Brain (tissue), 1 donor: ENCODE data around the genes HECTD3 and PIK3R3.

DNA sequence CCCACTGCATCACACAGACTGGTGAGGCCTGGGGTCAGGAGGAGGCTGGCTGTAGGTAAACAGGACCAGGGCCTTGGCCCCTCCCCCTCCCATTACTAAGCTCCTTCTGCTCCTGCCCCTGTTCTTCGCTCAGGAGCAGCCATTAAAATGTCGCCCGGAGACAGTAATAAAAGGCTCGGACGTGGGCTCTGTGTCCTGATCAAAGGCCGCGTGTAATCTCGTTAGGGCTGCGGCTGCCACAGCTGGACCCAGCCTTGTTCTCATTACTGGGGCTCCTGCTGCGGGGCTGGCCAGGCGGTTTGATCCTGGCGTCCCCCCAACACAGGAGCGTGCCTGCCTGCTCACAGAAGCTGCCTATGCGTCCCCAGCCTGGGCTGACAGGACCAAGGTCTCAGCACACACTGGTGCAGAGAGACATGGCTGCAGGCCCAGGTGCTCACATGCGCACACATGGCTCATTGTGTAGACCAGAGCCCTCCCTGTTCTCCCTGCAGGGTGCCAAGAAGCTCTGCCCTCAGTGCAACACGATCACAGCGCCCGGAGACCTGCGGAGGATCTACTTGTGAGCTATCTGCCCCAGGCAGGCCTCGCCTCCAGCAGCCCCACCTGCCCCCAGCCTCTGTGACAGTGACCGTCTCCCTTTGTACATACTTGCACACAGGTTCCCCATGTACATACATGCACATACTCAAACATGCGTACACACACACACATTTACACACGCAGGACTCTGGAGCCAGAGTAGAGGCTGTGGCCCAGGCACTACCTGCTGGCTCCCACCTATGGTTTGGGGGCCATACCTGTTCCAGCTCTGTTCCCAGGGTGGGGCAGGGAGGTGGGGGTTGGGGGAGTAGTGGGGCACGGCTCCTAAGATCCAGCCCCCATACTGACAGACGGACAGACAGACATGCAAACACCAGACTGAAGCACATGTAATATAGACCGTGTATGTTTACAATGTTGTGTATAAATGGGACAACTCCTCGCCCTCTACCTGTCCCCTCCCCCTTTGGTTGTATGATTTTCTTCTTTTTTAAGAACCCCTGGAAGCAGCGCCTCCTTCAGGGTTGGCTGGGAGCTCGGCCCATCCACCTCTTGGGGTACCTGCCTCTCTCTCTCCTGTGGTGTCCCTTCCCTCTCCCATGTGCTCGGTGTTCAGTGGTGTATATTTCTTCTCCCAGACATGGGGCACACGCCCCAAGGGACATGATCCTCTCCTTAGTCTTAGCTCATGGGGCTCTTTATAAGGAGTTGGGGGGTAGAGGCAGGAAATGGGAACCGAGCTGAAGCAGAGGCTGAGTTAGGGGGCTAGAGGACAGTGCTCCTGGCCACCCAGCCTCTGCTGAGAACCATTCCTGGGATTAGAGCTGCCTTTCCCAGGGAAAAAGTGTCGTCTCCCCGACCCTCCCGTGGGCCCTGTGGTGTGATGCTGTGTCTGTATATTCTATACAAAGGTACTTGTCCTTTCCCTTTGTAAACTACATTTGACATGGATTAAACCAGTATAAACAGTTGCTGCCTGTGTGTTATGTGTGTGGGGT is 23.5 kb downstream of the TMEM53 start:
- RRBS, result no CpG with 5 or more reads among the region's 35 CpGs

DNA sequence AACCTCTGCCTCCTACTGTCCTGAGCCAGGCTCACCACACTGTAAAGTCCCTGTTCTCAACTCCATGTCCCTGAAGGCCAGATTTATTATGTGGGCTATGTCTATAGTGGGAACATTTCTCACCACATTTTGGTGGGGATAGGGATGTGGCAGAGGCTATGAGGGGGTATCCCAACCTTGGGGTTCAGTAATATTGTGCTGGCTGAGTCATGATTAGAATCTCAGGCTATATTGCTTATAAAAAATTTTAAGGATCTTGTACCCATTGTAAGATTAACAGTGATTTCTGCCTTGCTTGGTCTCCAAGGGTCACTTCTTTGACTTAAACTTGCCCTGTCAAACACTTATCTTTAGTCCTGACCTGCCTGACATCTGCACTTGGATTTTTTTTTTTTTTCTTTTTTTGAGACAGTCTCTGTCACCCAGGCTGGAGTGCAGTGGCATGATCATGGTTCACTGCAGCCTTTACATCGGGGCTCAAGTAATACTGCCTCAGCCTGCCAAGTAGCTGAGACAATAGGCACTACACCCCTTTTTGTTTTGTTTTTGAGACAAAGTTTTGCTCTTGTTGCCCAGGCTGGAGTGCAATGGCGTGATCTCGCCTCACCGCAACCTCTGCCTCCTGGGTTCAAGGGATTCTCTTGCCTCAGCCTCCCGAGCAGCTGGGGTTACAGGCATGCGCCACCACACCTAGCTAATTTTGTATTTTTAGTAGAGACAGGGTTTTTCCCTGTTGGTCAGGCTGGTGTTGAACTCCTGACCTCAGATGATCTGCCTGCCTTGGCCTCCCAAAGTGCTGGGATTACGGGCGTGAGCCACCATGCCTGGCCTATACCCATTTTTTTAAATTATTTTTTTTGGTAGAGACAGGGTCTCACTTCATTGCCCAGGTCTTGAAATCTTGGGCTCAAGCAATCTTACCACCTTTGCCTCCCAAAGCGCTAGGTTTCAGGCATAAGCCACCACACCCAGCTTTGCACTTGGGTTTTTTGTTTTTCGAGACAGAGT is 3.8 kb downstream of the RPS8 start:
- RRBS, result no CpG with 5 or more reads among the region's 10 CpGs

GRCh38 chr1:44803434-44804366 is 3.5 kb downstream of the DYNLT4 start:
- RRBS, result 100% methylated on average over 4 of the region's 15 CpGs

GRCh38 chr1:44806329-44806726 is 823 bp downstream of the DYNLT4 start:
- RRBS, result 87% methylated on average over 14 of the region's 29 CpGs

DNA sequence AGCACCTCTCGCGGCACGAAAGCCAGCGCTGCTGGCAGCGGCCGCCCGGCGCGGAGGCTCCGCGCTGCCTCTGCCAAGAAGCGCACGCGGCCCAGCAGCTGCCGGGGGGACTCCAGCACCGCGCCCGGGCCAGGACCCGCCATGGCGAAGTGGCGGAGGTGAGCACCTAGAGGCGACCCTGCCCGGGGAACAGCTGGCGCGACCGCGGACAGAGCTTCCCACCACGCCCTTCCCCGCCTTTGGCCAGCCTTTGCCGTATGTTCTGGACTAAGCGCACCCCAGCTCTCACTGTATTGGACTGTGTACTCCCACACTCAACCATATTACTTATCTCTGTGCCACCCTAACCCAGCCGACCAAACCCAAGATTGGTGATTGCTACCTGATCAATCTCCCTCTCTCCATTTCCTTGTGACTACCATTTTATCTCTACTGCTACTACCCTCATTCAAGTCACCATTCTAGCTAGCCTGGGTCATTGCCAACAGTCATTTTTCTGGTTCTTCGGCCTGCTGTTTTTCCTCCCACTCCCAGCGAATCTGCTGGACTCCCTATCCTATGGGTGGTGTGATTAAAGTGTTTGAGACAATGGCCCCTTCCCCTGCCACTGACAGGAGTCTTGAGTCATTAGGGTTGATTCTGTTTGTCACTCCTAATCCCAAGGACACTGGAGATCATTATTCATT is at the start of gene HECTD3:
TSS of gene HECTD3 (minus strand) at position 210 of the 686 bp plus-strand sequence.
- RRBS, result 1% methylated on average over 19 of the region's 34 CpGs

DNA sequence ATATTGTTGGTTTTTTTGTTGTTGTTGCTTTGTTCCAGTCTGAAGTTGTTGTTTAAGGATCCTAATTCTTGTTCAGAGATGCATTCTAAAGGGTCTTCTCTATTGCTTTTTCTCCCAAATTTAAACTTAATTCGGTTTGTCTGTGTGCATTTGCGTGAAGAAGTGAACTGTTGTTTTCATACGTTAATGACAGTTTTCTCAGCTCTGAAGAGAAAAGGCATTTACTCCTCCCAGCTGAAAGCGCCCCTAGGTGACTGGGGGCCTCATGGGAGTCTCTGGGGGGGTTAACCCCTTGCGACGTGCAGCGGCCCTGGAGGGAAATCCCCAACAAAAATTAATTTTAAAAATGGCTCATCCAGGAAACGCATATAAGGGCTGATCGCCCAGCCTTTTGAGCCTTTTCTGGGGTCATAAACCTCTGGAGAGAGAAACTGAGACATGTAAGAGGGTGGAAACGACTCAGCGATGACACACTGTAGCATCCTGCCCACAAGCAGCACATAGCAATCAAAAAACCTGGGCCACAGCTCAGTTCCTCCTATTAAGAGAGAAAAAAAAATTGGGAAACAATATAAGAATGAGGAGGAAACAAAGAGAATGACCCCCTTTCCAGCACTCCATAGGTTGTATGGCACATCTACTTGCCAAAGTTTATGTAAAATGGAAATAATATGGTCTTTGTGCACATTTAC is 20.4 kb upstream of the HPDL start:
- RRBS, result no CpG with 5 or more reads among the region's 11 CpGs

DNA sequence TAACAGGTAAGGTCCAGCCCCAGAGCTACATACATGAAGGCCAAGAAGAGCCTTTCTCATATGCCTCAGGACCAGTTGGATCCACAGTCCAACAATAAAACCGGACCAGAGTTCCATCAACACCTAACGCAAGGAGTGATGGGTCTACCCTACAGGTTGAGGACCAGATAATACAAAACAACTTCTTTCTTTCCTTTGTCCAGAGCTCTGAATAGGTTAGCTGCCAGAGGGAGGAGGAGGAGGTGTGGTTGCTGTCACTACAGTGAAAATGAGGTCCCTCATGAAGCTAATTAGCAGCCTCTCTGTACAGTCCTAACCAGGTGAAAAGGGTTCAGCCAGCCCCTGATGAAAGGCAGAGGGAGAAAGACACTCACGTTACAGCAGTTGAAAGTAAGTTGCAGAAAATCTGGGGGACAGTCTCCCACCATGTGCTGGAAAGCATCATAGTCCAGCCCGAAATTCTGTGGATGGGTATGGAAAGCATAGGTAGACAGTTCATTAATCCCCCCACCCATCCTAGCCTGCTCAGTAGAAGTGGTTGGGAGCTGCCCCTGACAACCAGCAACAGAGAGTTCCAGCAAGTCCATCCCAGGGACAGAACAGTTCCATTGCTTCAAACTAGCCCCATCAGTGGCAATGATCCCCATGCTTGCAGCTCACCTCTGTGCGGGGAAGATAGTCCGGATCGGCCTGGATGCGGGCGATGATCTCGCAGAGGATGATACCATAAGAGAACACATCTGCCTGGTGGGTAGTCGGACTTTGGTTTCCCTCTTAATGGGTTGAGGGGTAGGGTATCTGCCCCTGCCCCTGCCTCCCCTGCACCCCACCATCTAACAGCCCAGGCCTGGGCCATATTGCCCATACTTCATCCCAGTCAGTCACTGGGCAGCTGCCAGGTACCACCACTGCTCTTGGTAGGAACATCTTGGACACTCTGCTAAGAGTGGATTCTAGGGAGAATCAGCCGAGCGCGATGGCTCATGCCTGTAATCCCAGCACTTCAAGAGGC is 6.7 kb downstream of the TOE1 start:
- RRBS, result no CpG with 5 or more reads among the region's 14 CpGs

- RRBS, result no CpG with 5 or more reads among the region's 2 CpGs
Observed at GRCh38 chr1:45348725-45349205, 8.8 kb downstream of the TOE1 start.

GRCh38 chr1:45361040-45361487 is 21.1 kb downstream of the TOE1 start:
- RRBS, result no CpG with 5 or more reads among the region's 6 CpGs

GRCh38 chr1:45543770-45544241 is 6.8 kb upstream of the AKR1A1 start:
- RRBS, result no CpG with 5 or more reads among the region's 7 CpGs

GRCh38 chr1:45612316-45613408 is 11.2 kb downstream of the CCDC17 start:
- RRBS, result no CpG with 5 or more reads among the region's 9 CpGs

- RRBS, result no CpG with 5 or more reads among the region's 3 CpGs
Observed at GRCh38 chr1:45638125-45638804, 14.4 kb upstream of the CCDC17 start.

DNA sequence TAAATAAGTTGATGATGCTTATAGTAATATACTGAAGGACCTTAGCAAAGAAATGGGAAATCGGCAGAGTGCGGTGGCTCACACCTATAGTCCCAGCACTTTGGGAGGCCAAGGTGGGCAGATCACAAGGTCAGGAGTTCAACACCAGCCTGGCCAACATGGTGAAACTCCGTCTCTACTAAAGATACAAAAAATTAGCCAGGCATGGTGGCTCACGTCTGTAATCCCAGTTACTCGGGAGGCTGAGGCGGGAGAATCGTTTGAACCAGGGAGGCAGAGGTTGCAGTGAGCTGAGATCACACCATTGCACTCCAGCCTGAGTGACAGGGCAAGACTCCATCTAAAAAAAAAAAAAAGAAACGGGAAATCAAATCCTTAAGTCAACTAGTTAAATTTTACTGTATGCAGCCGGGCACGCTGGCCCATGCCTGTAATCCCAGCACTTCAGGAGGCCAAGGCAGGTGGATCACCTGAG is 9.7 kb downstream of the TMEM69 start:
- RRBS, result no CpG with 5 or more reads among the region's 10 CpGs

GRCh38 chr1:45954392-45954945 is 151.1 kb downstream of the MAST2 start:
- RRBS, result no CpG with 5 or more reads among the region's 6 CpGs

DNA sequence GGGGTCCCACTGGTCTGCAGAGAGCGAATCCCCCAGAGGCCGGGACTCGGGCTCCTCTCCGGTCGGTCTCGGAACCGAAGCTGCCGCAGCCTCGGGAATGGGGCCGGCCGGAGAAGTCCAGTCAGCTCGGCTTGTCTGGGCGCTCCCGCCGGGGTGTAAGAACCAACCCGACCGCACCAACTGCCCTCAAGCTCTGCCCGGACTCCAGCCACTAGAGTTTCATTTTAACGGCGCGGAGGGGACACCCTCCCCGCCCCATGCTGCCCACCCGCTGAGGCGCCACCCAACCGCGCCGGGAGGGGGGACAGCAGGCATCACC is at the start of gene PIK3R3:
TSS of gene PIK3R3 (minus strand) at position 199 of the 319 bp plus-strand sequence.
- RRBS, result 3% methylated on average over 24 of the region's 27 CpGs

- RRBS, result 2% methylated on average over 22 of the region's 58 CpGs
Observed at GRCh38 chr1:46132750-46133541, 517 bp upstream of the PIK3R3 start.

GRCh38 chr1:46134719-46135401 is 2.4 kb upstream of the PIK3R3 start:
- RRBS, result no CpG with 5 or more reads among the region's 2 CpGs

DNA sequence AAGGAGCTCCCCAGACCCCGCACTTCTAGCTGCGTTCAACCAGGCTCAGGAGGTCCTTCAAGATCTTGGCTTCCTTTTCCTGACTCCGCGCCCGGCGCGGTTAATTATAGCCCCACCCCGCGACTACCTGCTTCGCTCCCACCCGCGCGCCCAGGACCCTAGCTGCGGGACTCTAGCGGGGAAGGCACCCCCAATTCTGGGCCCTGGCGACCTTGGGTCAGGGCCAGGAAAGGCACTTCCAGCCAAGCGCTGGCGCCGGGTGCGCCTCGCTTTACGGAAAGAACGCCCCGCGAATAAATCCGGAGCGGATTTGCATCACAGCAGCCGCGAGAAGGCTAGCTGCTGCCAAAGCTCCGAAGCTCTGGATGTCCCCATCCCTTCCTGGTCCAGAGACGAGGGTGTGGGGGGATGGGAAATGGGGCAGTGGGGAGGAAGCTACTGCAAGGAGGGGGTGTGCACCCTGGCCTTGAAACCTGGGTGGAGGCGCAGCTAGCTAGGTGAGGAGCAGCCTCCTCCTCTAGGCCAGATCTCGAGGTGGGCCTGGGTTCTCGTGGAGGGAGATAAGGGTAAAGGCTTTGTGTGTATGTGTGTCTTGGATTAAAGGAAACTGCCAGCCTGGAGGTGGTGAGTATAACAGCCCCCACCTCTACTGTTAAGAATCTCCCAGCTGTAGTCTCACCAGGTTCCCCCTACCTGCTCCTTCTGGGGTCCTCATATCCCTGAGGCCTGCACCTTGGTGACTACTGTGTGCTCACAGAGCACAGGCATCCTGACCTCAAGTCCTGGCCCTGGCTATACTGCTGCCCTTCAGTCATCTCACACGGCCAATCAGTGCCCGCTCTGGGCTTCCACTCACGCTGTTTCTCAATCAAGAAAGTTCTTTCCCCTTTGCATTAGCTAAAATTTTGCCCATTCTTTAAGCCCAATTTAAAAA is 7.7 kb upstream of the TSPAN1 start:
- RRBS, result 1% methylated on average over 6 of the region's 37 CpGs

- RRBS, result no CpG with 5 or more reads among the region's 25 CpGs
Observed at GRCh38 chr1:46442361-46443316, 47.0 kb upstream of the DMBX1 start.